Metastatic Lung Carcinoma in the Adrenal Gland (tissue), 1 donor: ENCODE results near the genes ZNF684, CITED4 and SCMH1.

GRCh38 chr1:40143845-40144247 is 17.3 kb upstream of the RLF start:
- PRO-cap: no peak

GRCh38 chr1:40258409-40258886 is 412 bp downstream of the ZMPSTE24 start:
- PRO-cap: no peak

GRCh38 chr1:40339093-40339435 is 22.0 kb upstream of the COL9A2 start:
- PRO-cap: no peak

GRCh38 chr1:40339436-40339686 is 22.3 kb upstream of the COL9A2 start:
- PRO-cap: no peak

- PRO-cap: no peak
These were observed 6.5 kb downstream of the SMAP2 start for GRCh38 chr1:40380048-40380356.

DNA sequence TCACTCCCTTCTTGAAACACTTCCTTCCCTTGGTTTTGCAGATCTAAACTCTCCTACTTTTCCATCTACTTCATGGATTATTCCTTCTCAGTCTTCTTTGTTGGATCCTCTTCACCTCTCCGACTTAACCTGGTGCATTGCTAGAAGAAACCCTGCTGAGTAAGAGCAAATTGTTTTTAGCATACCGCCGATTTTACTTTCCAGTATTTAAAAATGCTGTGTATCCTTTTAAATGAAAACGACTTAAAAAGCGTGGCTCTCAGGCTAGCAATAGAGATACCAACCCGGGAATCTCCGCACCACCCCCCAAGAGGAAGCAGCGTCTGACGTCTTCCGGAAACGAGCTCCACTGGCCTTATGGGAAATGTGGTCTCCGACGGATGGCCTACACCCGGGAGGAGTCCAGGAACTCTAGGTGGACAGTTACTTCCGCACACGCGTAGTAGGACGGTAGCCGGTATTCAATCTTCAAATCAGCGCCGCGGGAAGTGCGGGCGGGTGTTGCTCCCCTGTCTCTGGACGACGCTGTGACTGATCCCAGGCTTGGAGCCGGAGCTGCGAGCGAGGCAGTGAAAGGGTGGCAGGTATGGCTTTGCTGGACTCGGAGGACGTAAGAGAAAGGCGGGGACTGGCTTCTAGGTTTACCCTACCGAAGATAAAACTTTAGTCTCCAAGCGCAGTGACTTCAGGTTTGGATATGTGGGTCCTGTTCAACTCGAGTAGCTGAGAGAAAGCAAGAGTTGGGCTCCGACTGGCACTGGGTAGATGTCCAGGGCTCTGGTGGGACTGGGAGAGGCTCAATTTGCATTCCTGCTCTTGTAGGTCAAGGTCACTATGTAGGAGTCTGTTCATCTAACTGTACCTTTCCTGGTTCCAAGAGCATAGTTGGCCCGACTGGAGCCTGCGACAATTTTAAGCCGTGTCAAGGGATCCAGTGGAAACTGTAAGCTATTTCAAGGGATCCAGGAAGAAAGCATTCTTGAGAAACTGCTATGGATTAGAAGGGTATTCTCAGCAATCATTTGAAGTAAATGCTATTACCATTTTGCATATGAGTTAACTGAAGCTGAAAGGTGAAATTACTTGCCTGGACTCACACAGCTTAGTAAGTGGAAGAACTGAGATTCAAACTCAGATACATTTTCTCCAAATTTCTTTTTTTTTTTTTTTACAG is at the start of gene ZNF684:
Gene ZNF684 (plus strand): TSS at position 434 of the 1,174 bp plus-strand sequence.
- PRO-cap: bidirectional peak, plus-strand start at position 471 of the sequence, minus-strand start at position 272 of the sequence

- PRO-cap: no peak
These were observed 24.4 kb downstream of the KCNQ4 start for GRCh38 chr1:40807956-40808447.

GRCh38 chr1:40818111-40818433 is 34.5 kb downstream of the KCNQ4 start:
- PRO-cap: no peak

- PRO-cap: bidirectional peak, plus-strand start at chr1:40862571, minus-strand start at chr1:40862363
These were observed at the start of gene CITED4 for GRCh38 chr1:40861979-40862852. CITED4 (minus strand) TSS chr1:40862363.

GRCh38 chr1:40868101-40868828 is 6.1 kb upstream of the CITED4 start:
- PRO-cap: unidirectional peak, plus-strand start at chr1:40868538

GRCh38 chr1:41170542-41171587 is 71.2 kb downstream of the SCMH1 start:
- PRO-cap: no peak

DNA sequence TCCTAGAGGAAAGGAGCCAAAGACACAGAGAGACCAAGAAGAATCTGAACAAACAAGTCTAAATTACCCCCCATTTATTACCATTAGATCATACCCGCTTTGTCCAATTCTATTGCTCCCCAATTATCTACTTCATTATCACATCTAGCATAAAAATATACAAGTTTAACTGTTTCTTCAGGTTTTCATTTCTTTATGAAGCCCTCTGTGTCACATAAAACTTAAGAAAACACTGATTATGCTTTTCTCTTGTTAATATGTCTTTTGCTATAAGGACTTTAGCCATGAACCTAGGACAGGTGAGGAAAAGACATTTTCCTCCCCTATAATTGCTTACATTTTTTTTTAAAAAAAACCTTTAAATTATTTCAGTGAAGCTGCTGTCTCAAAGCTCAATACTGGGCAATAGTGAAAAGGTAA is 28.5 kb downstream of the SCMH1 start:
- PRO-cap: no peak

- PRO-cap: bidirectional peak, plus-strand start at chr1:41242327, minus-strand start at chr1:41242108
These were observed at the start of gene SCMH1 for GRCh38 chr1:41241958-41242909. SCMH1 (minus strand) TSS chr1:41242306.

GRCh38 chr1:41383237-41383632 is 101.2 kb downstream of the EDN2 start:
- PRO-cap: unidirectional peak, minus-strand start at chr1:41383485

GRCh38 chr1:41427524-41427909 is 57.0 kb downstream of the EDN2 start:
- PRO-cap: unidirectional peak, plus-strand start at chr1:41427692

DNA sequence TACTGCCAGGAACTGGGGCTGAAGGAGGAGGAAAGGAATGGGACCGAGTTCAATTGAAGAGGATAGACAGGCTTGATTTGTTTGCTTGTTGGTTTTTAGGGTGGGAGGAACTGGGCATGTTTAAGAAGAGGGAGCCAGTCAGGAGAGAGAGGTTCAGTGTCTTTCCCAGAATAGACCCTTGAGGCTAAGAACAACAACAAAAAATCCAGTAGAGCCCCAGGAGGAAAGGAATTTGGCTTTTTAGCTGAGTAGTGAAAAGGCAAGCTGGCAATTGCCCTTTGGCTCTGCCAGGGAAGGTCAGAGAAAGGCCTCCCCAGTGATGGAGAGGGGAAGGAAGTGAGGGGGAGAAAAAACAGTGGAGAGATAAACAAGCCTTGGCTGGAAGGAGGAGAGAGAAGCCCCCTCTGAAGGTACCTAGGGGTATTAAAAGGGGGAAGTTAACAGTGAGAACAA is 34.8 kb downstream of the EDN2 start:
- PRO-cap: no peak

DNA sequence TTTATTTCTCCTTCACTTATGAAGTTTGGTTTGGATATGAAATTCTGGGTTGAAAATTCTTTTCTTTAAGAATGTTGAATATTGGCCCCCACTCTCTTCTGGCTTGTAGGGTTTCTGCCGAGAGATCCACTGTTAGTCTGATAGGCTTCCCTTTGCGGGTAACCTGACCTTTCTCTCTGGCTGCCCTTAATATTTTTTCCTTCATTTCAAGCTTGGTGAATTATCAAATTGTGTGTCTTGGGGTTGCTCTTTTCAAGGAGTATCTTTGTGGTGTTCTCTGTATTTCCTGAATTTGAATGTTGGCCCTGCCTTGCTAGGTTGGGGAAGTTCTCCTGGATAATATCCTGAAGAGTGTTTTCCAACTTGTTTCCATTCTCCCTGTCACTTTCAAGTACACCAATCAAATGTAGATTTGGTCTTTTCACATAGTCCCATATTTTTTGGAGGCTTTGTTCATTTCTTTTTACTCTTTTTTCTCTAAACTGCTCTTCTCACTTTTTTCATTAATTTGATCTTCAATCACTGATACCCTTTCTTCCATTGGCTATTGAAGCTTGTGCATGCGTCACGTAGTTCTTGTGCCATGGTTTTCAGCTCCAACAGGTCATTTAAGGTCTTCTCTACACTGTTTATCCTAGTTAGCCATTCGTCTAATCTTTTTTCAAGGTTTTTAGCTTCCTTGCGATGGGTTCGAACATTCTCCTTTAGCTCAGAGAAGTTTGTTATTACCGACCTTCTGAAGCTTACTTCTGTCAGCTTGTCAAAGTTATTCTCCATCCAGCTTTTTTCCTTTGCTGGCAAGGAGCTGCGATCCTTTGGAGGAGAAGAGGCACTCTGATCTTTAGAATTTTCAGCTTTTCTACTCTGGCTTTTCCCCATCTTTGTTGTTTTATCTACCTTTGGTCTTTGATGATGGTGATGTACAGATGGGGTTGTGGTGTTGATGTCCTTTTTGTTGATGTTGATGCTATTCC is 69.5 kb upstream of the EDN2 start:
- PRO-cap: no peak

DNA sequence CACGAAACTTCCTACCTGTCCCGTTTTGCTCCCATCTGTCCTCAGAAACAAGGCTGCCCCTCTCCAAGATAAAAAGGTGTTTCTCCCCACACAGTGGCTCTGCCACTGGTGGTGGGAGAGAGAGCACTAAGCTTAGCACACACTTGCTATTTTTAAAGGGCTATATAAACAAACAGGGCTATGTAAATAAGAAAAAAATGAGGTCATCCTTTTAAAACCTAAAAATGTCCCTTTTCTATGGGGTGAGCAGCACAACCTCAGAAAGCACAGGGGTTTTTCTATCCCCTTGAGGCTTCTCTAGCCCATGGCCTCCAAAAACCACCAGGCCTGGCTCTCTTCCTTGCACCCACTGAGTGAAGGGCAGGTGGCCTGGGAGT is 138.8 kb upstream of the EDN2 start:
- PRO-cap: no peak

GRCh38 chr1:41874745-41875434 is 43.8 kb downstream of the HIVEP3 start:
- PRO-cap: no peak

DNA sequence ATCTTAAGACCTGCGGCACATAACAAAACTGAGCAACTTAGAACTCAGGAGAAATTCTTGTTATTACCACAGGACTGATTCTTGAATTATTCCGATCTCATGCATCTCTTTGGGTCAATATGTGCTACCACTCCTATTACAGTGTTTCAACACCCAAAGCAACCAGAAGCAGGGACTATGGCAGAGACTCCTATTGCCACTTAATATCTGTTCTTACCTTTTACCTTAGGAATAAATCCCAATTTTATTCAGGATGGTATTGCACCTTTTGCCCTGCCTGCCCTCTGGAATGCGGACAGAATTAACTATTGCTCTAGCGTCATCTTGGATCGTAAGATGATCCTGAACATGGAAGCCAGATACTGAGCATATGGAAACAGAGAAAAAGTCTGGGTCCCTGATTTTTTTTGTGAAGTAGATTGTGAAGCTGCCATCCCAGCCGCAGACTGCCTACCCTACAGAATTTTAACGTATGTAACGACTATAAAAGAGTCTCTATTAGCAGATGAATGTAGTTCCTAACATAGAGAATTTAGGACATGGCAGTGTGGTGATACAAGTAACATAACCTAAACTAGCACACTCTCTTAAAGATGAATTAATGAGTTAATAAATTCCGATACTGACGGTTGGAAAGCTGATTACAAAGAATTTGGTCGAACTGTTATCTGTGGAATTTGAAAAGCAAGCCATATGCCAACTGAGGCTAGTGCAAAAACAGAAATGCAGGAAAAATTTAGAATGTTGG is 51.2 kb downstream of the FOXJ3 start:
- PRO-cap: no peak